ENCODE measurements around a stretch of chr1.

- PRO-cap, 2 experiments = no peak in any of the 2 experiments
Measured at GRCh38 chr1:198934510-198935138, 295.8 kb downstream of the PTPRC start.

DNA sequence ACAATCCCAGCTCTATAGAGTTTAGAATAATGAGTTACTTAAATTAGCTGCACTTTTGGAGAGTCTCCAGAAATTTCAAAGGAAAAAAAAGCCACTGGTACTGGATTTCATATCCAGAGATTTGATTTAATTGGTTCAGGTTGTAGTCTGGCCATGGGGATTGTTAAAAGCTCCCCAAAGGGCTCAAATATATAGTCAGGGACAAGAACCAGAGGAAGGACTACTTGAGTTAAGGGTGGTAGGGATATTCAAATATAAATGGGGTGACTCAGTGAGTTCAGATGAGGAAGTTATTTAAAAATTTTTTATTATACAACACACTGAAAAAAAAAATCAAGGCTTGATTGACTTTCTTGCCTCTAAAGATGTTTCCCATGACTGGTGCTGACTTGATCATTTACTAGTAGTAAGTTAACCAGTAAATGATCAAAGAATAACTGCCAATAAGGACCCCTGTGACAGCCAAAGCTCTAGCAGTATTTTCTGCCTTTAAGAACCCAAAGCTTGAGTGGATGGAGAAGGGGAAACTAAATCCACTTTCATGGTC, 357.7 kb upstream of the NR5A2 start:
- PRO-cap, 2 experiments = no peak in any of the 2 experiments

DNA sequence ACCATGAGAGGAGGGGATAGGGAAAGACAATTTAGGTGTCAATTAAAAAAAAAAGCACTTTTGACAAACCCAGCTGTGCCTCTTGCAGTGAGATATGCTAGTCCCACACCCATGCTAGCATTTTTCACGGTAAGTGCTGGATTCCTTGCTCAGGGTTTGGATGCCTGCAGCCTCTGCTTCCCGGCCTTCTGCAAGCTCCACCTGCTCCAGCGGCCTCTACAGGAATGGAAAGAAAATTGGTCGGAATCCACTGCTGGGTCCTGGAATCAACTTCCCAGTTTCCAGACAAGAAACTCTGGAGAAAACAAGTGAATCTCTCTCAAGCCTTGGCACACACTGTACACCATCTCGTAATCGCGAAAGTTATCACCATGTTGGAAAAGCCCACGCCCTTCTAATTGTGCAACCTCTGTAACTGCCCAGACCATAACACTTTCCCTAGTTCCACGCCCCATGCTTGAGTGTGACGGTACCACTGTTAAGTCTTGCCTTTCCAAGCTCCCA, 5.9 kb downstream of the NR5A2 start:
- PRO-cap, 2 experiments = no peak in any of the 2 experiments

GRCh38 chr1:200038812-200039183, 11.3 kb downstream of the NR5A2 start:
- PRO-cap, 2 experiments = peak in 1 of 2 experiments; most common plus-strand start chr1:200038903 (in 1); most common minus-strand start chr1:200039125 (in 1)

- PRO-cap, 2 experiments = peak in 1 of 2 experiments; most common plus-strand start chr1:200041412 (in 1); most common minus-strand start chr1:200041638 (in 1)
Measured at GRCh38 chr1:200041128-200041999, 13.9 kb downstream of the NR5A2 start.

GRCh38 chr1:200242411-200243094, 167.3 kb downstream of the ZNF281 start:
- PRO-cap, 2 experiments = no peak in any of the 2 experiments

DNA sequence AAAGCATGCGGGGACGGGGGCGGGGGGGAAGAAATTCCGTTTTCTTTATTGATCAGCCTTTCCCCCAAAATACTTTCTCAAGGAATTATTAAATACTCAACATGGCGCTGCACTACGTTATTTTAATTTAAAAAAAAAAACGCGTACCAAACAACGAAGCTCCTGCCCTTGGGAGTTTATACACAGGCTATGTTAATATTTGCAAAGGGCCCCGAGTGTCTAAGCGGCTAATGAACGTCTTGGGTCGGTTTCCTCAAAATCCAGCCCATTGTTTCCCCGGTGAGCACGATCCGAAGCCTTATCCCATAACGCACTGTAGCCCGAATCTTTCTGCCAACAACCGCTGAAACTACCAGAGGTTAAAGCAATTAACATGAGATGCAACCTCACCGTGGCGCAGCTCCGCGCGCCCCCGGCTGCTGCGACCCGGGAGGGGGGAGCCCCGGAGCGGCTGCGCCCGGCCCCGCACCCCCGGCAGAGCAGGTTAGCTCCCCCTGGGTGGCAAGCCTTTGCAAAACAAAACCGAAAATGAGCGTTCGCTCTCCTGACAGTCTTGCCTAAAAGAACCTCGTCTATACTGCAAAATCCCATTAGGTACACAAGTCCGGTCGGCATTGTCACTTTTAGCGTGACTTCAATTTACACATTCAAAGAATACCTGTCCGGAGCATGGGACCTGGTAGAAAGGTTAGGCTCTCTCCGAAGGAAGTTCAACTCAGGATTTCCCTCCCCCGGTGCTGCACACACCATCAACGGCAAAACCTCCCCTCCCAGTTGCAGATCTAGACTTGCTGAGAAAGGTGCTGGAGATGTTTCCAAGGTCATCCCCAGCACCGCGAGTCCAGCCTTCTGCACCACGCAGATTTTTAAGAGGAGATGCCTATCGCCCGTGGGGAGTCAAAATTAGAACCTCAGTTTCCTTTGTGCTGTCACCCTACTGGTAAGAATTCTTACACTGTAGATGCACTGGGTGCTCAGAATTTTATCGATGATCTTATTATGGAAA, 107.6 kb downstream of the ZNF281 start:
- PRO-cap, 2 experiments = no peak in any of the 2 experiments

- PRO-cap, 2 experiments = no peak in any of the 2 experiments
Measured at GRCh38 chr1:200314184-200314732, 95.6 kb downstream of the ZNF281 start.

- PRO-cap, 2 experiments = no peak in any of the 2 experiments
Measured at GRCh38 chr1:200407853-200408889, 1.7 kb downstream of the ZNF281 start.

DNA sequence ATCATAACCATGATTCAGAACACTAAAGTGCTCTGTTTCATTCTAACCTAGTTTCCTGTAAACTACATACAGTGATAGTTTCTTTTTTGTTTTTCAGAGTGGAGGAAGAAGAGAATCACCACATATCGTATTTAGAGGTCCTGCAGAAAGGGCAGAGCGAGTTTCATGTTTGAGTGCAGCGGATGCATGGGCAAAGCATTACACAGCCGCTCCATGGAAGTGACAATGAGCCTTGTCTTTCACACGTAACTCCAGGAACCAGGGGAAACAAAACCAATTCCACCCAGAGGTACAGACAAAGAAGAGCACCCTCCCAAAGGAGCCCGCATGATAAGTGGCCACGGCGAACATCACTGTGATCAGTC, 64.0 kb upstream of the ZNF281 start:
- PRO-cap, 2 experiments = no peak in any of the 2 experiments

DNA sequence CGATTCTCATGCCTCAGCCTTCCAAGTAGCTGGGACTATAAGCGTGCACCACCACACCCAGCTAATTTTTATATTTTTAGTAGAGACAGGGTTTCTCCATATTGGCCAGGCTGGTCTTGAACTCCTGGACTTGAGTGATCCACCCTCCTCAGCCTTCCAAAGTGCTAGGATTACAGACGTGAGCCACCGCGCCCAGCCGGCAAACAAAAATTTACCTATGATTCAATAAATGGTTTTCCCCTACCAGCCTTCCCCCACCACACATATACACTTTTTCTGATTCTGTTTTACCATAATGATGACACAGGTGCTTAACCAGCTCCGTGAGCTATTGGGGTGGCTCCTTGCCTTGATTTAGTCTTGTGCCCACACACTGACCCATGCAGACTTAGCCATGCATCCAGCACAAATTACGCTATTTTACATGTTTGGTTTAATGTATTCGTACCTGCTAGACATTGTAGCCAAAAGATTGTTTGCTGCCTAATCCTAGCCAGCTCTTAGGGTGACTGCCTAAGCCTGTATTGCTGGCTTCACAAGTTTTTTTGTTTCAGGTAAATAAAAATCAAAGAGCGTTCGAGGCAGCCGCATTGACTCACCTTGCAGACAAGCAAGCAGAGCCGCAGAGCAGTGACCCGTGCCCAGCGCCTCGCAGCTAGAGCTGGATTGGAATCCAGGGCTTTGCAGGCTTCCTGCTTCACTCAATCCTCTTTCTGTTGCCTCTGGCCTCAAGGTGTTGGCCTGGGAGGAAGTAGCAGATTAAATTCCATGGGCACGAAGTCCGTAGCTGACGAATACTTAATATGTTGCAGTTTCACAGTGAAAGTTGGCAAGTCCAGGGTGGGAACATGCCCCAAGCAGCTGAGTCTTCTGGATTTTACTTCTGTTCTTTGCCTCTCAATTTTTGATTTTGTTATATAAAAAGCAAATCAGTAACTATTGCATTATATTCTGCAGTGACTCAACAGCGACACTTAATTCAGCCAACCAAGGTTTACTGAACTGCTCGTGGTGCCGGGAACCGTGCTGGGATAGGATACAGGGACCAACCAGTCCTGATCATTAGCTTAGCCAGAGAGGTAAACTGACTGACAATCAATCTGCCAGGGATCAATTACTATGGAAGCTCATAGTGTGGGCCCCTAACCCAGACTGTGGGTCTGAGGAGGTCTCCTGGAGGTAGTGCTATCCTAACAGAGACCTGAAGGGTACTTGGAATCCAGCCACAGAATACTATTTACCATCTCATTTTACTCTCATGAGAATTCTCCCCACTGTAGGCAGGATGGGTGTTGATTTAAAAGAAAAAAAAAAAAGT, 68.0 kb upstream of the ZNF281 start:
- PRO-cap, 2 experiments = no peak in any of the 2 experiments

DNA sequence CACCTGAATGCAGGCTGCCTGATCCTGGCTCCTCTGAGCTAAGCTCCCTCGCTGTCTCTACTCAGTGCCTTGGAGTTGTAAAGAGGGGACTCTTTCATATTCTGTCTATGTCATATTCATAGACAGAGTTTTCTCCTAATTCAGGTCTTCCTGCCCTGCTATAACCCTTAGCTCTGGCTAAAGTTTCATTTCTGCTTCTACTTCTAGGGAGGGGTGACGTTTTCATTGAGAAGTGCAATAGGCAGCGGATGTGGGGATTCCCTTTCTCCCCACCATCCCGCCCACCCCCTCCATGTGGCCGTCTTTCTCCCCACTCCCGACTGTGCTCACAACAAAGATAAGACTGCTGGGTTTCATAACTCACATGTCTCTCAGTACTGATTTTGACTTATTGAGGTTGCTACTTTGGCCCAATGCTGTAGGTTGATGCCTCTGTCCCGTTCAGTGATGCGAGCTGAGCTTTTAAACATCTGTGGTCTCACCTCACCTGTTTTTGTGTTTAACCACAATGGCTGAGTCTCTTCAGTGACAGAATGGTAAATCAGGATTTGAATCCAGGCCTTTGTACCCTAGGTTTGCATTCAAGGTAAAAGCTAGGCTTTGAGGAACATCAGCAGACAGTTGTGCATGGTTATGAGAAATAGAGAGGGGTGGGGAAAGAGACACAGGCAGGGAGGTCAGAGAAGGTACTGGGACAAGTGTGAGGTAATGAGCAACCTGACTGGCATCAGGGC, 7.8 kb upstream of the KIF14 start:
- PRO-cap, 2 experiments = no peak in any of the 2 experiments

- PRO-cap, 2 experiments = no peak in any of the 2 experiments
Measured at GRCh38 chr1:200848262-200849503, 24.1 kb upstream of the GPR25 start.

- PRO-cap, 2 experiments = no peak in any of the 2 experiments
Measured at GRCh38 chr1:200862140-200862558, 10.6 kb upstream of the GPR25 start.

GRCh38 chr1:200907945-200908898, 13.5 kb downstream of the INAVA start:
- PRO-cap, 2 experiments = peak in 2 of 2 experiments; most common plus-strand start chr1:200908452 (in 1); most common minus-strand start chr1:200908303 (in 2)

DNA sequence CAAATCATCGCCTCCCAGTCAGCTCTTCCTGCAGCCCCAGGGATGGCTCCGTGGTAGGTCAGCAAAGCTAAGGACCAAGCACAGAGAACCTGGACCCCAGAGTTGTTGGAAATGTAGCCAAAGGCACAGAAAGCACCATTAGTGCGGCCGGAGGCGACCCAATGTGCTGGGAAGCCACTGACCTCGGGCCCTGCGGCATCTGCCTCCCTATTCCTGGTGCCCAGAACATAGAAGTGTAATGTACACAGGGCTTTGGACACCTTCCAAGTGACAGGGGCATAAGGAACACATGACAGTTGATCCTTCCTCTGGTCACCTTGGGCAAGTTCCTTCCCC, 30.5 kb downstream of the KIF21B start:
- PRO-cap, 2 experiments = no peak in any of the 2 experiments

GRCh38 chr1:200996089-200996488, 27.4 kb downstream of the KIF21B start:
- PRO-cap, 2 experiments = no peak in any of the 2 experiments

- PRO-cap, 2 experiments = no peak in any of the 2 experiments
Measured at GRCh38 chr1:201184791-201185413, 5.7 kb upstream of the IGFN1 start.

DNA sequence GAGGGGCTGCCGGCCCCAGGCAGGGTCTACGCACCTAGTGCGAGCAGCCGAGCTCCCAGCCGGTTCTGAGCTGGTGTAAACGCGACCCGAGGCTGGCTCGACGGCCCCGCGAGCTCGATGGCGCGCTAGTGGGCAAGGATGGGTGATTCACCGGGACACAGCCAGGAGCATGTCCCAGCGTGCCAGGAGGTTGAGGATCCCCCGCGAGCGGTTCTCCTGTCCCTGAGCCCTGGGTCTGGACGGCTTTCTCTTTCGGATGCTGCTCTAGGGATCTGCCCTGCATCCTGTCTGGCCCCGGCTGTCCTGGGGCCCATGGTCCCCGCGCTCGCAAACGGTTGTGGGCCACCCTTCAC, 678 bp downstream of the PKP1 start:
- PRO-cap, 2 experiments = no peak in any of the 2 experiments

- PRO-cap, 2 experiments = no peak in any of the 2 experiments
Measured at GRCh38 chr1:201377864-201378306, 405 bp upstream of the TNNT2 start.

All from Colon Carcinoma Metastatic in the Brain (tissue), 2 donors.